Metastatic Breast Carcinoma in the Ovary (tissue), 3 donors: ENCODE measurements around a stretch of chr21.

- PRO-cap, 3 experiments: no peak in any of the 3 experiments
Measured at GRCh38 chr21:46374710-46375444, 50.9 kb downstream of the PCNT start.

GRCh38 chr21:46393904-46394847, 64.5 kb upstream of the DIP2A start:
- PRO-cap, 3 experiments: no peak in any of the 3 experiments

- PRO-cap, 3 experiments: peak in 1 of 3 experiments; most common minus-strand start chr21:46599334 (in 1)
Measured at GRCh38 chr21:46599152-46599558, 5.7 kb downstream of the S100B start.